A172 (cell line): ENCODE data around the gene GHRH.

DNA sequence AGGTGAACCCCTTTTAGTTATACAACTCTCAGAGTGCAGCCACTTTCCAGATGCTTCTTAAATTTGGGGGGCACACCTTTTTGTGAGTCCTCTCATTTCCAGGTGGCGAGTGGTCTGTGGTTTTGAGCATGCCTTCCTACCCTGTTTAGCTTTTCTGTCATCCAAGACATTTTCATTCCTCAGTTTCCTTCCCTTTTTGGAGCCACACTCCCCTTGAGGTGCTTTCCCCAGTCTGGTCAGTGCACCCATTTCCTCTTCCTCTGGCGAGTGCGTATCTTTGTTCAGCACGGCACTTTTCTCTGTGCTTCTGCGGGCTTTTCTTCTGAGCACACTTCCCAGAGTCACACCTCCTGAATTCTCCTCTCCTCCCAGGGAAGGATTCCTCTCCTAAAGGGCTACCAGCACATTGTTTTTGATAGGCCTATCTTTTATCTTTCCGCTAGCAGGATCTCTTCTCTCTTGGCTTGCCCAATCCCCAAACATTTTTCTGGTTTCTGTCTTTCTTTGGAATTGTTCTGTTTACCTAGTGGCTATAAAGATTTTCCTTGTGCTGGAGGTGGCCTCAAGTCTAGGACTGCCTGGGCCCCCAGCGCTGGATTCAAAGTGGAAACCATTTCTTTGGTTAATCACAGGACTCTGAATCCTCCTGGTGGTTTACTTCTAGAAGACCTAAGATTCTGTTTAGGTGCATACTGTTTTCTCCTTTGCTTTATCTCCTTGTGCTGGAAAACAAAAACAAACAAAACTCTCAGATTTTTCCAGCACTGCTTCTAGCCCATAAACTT is 1.5 kb downstream of the PHF20 start:
- RAMPAGE, long total RNA: no peak

GRCh38 chr20:35776445-35777110 is 4.8 kb downstream of the PHF20 start:
- RAMPAGE, long total RNA: no peak

DNA sequence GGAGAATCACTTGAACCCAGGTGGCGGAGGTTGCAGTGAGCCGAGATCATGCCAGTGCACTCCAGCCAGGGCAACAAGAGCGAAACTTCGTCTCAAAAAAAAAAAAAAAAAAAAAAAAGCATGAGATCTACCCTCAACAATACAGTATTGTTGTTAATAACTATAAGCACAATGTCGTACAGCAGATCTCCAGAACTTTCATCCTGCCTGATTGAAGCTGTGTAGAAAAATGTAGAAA is 26.0 kb downstream of the SCAND1 start:
- RAMPAGE, long total RNA: no peak

- RAMPAGE, long total RNA: no peak
Observed at GRCh38 chr20:36113975-36114417, 40.5 kb upstream of the EPB41L1 start.

- RAMPAGE, long total RNA: no peak
Observed at GRCh38 chr20:36147536-36147904, 7.0 kb upstream of the EPB41L1 start.

DNA sequence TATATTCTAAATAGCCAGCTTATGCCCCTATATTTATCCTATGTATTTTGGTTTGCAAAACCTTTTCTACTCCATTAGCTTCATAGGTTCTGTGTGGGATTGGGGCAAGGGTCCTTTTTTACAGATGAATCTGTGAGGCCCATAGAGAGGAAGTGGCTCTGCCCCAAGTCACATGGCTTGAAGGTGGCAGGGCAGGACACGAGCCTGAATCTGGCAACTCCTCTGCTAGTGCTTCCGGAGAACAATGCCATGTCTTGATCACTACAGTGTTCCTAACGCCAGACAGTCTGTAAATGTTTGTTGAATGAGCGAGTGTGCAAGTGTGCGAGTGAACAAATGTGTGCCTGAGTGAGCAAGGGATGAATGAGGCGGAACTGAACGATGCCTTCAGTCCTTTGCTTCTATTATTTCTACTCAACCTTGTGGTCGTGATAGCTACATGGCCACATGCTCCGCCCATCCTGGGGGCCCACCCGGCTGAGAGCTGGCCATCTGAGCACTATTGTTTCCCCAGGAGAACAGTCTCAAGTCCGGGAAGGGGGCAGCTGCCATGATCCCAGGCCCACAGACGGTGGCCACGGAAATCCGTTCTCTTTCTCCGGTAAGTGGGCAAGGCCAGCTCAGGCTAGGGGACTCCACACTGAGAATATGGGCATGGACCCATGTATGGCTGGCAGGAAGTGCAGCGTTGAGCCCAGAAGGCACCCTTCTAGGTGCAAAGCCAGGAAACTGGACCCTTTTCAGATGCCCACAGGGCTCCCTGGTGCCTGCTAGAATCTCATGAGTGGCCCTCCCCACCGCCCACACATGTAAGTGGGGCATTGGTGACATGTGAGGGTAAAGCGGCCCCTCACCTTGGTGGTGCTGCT is 17.7 kb upstream of the AAR2 start:
- RAMPAGE, long total RNA: no peak

DNA sequence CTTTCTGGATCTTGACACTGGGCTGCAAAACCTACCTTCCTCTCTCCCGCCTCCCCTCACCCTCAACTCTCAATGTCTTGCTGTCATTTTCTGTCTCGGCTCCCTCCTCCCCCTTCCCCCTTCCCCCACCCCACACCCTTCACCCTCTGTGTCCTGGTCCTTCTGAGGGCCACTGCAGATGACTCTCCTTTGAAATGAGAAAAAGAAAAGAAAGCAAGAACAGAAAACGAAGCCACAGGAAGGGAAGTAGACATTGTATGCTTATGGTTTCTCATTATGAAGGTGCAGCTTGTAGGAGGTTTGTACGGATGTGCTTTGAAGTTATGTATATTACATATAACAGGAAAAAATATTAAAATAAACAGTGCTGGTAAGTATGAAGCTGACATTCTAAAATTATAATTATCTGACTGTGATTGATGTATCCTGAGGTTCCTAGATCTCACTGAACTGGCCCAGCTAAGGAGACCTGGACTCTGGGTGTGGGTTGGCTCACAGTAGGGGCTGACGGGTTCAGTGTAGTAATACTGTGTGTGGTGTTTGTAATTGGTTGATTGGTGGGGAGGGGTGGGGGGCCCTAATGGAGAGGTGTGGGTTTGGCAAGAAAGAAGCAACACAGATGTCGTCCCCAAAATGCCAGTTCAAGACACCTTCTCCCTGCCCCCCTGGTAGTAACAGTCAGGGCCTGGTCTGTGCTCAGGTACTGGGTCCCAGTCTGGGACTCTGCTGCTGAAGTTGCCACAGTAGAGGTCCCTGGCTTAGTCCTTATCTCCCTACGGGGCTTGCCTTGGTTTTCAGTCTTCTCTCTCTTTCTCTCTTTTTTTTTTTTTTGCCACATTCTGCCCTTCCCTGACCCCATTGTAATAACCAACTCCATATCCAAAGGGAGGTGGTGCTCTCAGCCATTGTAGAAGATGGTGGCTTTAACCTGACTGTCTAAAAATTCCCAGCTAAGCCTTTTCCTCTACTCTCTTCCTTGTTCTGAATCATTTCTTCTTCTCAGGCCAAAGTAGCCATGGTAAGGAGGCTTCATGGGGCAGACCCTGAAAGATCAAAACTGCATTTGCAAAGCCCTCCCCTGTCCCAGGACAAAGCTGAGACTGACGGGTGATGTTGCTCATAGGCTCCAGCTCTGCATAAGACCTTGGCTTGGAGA is 5.9 kb upstream of the AAR2 start:
- RAMPAGE, long total RNA: no peak

- RAMPAGE, long total RNA: no peak
Observed at GRCh38 chr20:36460398-36460984, 80.8 kb upstream of the MYL9 start.

GRCh38 chr20:36544035-36545099 is 3.0 kb downstream of the MYL9 start:
- RAMPAGE, long total RNA: no peak

DNA sequence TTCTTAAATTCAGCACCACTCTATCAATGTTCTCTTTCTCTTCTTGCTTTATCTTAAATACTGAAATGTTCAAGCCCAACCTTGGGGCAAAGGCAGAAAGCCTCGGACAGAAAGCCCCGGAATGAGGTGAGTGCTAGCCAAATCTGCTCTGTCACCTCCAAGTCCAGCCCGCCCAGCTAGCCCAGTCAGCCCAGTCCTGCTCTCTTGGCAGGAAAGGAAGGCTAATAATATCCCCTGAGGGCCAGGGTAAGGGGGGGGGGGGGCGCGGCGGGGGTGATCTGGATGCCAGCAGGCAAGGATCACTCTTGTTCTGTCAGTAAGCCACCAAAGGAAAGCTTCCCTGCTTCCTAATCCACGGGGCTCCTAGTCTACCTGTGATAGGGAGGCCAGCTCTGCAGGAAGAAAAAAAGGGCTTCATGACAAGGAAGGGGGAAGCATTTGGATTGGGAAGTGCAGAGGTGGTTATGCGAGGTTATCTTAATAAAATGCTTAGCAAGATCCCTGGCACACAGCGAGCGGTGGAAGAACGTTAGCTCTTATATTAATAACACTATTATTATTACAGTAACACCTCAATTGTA is 1.1 kb downstream of the NDRG3 start:
- RAMPAGE, long total RNA: no peak

DNA sequence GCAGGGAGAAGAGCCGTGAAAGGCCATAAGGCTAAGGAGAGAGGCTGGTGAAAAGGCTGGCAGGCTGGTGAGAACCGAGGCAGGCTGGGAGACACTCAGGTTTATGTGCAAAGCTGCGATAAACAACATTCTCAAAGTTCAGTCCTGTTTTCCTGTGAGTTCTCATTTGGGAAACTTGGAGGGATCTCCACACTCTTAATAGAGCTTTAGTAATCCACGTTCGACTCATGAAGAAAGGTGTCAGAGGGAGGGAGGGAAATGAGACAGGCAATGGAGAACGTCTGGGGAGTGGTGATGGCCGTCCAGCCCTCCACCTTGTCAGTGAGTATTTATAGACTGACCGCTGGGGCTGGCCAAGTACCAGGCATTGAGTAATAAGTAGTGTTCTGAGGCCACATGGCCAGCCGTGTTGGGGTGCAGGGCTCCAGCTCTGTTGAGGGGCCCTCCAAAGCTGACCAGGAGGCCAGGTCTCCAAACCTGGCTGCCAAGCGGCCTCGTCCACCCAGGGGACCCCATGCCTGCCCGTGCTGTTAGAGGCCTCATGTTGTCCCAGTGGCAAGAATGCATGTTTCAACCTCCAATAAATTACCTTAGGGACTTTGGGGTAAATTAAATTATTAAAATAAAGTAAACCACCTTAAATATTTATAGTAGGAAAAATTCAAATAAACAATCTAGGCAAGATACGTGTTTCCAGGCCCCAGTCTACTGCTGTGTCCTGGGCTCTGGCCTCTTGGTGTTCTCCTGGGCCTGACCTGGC is 11.4 kb upstream of the DSN1 start:
- RAMPAGE, long total RNA: no peak

- RAMPAGE, long total RNA: no peak
Observed at GRCh38 chr20:36802828-36803302, 29.3 kb upstream of the DSN1 start.

DNA sequence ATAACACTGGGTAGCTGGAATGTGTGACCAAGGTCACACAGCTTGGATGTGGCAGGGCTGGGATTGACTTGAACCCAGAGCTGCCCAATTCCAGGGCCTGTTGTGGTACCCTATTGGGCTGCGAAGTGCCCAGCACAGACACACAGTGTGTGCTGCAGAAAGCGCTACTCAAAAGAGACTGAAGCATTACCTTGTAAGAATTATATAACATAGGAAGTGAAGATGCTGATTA is 3.6 kb upstream of the SOGA1 start:
- RAMPAGE, long total RNA: no peak

GRCh38 chr20:36886841-36887803 is 11.2 kb downstream of the TLDC2 start:
- RAMPAGE, long total RNA: no peak

DNA sequence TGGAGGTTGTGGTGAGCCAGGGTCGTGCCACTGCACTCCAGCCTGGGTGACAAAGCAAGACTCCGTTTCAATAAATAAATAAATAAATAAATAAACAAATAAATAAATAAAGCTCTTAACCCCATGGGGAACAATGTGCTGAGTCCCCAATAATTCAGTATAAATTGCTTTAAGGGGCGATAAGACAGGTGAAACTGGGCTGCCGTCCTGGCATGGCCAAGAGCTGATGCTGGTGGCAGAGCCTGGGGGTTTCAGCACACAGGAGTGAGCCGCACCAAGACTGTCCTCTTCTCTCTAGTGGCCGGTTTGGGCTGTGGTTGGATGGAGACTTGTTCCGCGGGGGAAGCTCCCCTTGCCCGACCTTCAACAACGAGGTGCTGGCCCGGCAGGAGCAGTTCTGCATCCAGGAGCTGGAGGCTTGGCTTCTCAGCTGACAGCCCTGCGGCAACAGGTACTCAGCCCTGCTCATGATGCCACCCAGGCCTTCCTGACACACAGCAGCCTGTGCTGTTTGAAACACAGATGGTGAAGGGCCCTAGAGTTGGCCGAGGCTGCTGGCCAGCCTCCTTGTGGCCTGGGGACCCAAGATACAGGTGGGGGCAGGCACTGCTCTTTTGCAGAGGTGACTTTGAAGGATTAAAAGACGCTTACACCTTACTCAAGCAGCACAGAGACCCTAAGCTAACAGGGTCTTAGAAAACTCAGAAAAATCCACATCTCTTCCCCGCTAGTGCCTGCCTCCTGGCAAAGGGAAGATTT is 13.2 kb downstream of the TLDC2 start:
- RAMPAGE, long total RNA: no peak

DNA sequence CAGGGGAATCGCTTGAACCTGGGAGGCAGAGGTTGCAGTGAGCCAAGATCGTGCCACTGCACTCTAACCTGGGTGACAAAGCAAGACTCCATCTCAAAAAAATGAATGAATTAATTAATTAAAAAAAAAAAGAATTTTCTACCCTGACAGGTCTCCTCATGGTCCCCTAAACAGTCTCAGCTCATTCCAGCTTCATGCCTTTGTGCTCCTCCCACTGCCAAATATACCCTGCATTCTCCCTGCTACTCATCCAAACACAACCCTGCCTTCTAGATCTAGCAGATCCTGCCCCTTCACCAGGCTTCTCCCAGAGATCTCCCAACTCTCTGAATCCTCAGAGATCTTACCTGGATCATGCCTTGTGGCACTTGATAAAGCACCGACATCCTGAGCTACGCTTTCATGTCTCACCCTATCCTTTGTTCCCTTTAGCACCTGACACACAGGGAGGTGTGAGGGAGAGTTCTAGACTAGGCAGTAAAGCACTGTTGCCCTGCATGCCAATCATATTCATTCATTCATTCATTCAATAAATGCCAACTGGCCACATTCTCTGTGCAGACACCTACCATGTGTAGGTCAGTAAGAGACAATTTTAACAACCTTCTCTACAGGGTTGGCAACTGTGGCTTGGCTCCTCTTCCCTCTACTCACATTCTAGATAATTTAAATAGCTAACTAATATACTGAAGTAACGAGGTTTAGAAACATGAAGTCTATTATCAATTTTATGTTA is 21.0 kb downstream of the TLDC2 start:
- RAMPAGE, long total RNA: no peak

DNA sequence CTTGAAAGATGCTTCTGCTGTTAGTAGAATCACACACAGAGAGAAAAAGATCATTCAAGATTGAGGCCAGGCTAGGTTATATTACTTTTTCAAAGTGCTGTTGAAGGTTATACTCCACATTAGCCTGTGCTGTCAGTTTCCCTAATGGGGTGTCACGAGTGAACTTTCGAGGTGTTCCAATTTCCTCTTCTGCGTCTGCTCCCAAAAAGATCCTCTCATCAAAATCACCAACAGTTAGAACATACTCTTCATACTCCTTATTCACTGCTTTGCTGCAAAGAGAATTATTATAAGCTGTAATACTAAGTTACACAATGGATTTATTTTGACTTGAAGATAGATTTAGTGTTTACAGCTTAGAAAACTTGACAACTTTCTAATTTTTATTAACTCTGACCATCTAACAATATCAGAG is 33.8 kb downstream of the RBL1 start:
- RAMPAGE, long total RNA: no peak

- RAMPAGE, long total RNA: no peak
Observed at GRCh38 chr20:37179927-37180492, 880 bp downstream of the RPN2 start.

GRCh38 chr20:37261585-37262106 is at the start of gene GHRH:
Gene GHRH, minus strand, starts transcription at chr20:37261814.
- RAMPAGE, long total RNA: no peak

GRCh38 chr20:37358603-37359247 is 12.8 kb downstream of the SRC start:
- RAMPAGE, long total RNA: no peak